Skeletal muscle cell (primary cell): Measurements from ENCODE around the gene MRPL21.

DNA sequence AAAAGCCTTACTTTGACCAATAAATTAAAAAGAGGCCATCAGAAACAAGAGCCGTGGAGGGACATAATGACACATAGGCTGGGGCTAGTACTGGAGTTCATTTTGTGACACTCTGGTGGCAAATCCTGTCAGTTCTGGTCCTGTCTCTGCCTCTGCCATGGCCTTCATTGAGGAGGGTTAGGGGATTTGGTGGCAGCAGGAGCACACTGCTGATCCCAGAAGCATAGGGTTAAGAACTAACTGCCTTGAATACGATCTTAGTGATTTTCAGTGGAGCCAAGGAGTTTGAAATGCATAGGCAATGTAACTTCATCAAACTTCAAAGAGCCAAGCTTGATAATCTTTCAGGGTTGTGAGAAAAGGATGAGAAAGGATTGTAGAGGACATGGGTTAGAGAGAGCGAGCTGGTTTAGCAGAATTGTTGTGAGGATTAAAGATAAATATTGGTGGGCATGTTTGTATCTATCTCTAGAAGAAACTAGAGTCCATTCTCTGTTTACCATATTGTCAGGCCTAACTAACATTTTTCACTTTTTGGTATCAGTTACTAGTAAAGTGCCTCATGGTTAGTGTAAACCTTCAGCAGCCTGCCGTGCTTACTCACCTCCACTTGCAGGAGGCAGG, 20.7 kb downstream of the PPP6R3 start:
- RRBS, result no CpG with 5 or more reads among the region's 4 CpGs

DNA sequence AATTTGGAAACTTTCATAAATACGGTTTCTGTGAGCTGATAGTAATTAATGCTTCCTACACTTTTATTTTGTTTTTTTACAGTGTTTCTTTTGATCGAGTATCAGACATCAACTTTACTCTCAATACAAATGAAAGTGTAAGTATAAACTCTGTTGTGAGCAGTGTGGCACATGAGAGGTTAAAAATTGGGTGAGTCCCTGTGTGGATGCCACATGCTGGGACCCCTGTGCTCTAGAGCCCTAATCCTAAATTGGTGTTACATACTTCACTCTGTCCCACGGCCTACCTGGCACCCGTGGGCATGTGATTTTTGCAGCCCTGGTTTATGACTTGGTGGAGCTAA, 93.8 kb upstream of the GAL start:
- RRBS, result no CpG with 5 or more reads among the region's 4 CpGs

GRCh38 chr11:68595810-68596422, 88.4 kb upstream of the GAL start:
- RRBS, result no CpG with 5 or more reads among the region's 9 CpGs

GRCh38 chr11:68773448-68774258, 22.3 kb upstream of the TESMIN start:
- RRBS, result no CpG with 5 or more reads among the region's 27 CpGs

- RRBS, result 95% methylated on average over 3 of the region's 26 CpGs
Observed at GRCh38 chr11:68812320-68812939, 29.3 kb downstream of the CPT1A start.

- RRBS, result 12% methylated on average over 4 of the region's 65 CpGs
Observed at GRCh38 chr11:68838926-68839927, 2.5 kb downstream of the CPT1A start.

DNA sequence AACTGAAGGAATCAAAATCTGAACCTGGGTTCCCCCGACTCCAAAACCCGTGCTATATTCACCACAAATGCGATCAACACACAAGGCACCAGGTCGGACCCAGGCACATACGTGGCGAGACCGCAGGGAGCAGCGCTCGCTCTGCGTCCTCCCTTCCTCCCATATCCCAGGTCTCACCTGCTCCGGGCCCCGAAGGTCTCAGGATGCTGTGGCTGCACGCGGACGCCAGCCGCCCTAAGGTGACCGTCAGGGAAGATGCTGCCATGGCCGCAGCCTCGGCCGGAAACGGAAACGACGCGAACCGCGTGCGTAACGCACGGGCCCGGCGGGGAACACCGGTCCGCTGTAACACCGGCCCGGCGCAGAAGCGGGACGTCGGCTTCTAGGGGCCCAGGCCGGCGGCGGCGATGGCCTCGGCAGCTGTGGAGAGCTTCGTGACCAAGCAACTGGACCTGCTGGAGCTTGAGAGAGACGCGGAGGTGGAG, at the start of gene MRPL21:
Gene MRPL21, minus strand, starts transcription at position 287 of the 485 bp plus-strand sequence.
- RRBS, result 1% methylated on average over 14 of the region's 47 CpGs

DNA sequence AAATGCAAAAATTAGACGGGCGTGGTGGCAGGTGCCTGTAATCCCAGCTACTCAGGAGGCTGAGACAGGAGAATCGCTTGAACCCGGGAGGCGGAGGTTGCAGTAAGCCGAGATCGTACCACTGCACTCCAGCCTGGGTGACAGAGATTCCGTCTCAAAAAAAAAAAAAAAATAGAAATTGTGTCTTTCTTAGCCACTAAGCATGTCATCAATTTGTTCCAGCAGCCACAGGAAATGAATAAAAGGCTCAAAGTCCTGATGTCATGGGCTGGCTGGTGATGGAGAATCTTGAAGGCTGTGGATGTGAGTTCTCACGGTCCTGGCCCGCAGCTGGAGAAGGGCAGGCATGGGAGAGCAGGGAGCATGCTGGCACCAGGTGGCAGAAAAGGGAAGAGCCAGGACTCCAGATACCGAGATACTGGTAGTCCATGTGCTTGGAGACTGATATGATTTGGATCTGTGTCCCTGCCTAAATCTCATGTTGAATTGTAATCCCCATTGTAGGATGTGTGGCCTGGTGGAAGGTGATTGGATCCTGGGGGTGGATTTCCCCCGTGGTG, 18.3 kb downstream of the MRGPRD start:
- RRBS, result no CpG with 5 or more reads among the region's 12 CpGs

GRCh38 chr11:69074451-69074755, 25.7 kb downstream of the TPCN2 start:
- RRBS, result no CpG with 5 or more reads among the region's 8 CpGs

DNA sequence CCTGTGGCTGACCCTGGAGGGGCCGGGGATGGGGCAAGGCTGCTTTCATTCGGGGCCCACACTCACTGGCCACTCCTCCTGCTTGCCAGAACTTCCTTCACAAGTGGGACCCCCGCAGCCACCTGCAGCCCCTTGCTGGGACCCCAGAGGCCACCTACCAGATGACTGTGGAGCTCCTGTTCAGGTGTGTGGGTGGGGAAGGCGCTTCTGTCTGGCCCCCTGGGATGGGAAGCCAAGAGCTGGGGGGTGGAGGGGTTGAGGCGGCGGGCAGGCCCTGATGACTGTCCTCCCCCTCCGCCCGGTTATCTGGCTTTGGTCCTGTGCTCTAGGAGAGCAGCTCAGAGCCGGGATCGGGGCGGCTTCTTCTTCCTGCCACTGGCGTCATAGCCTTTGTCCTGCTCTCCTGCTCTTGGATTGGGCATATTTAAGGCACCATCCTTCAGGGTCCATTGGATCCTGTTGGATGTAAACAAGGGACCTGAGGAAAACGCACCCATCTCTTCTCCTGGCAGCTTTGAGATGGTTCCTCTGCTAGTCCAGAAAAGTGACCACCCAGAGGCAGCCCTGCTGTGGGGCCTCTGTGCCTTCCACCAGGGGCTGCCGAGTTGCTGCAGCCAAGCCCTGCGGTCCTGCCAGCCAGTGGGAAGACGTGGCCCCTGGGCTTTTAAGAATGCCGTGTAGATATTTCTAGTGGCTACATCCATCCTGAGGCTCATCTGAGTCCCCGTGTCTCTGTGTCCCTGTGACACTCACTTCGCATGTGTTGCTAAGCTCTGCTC, 38.5 kb downstream of the TPCN2 start:
- RRBS, result 80% methylated on average over 1 of the region's 19 CpGs

DNA sequence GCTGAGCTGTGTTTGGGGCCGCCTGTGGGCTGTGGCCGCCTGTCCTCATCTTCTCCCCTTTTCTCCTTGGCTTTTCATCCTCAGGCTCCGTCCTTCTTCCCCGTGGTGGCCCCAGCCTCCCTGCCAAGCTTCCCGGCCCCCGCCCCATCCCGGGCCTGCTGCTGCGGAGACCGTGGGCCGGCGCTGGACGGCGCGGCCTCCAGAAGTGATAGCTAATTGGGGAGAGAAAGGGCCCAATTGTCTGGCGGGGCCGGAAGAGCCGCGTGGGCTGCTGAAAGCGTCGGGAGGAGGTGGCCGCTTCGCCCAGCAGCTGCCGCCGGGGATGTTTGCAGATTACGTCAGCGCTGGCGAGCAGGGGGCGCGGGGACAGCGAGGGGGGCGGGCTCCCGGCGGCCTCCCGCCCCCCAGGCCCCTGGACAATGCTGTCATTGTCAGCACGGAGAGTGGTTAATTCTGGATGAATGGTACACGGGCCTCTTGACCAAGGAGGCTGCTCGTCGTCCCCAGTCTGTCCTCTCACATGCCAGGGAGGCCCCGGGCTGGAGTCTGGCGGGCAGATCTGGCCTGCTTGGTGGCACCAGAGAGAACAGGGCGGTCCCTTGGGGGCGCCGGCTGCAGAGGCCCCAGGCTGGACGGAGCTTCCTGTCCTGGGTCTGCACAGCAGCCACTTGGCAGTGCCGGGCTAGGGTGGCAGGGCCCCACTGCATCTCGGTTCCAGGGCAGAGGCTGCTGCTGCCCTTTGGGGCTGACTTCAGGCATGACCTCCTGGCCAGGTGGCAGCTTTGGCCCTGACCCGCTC, 1.6 kb downstream of the SMIM38 start:
- RRBS, result 11% methylated on average over 30 of the region's 47 CpGs

DNA sequence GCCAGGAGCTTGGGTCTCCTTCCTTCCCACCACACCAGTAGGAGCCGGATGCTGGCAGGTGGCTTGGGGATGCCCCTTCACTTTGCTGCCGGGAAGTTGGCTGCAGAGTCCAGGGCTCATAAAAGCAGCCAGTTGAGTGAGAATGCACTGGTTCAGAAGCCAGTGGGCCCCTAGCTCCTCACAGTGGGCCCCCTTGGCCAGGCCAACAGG, 12.3 kb downstream of the MYEOV start:
- RRBS, result 60% methylated on average over 1 of the region's 2 CpGs

DNA sequence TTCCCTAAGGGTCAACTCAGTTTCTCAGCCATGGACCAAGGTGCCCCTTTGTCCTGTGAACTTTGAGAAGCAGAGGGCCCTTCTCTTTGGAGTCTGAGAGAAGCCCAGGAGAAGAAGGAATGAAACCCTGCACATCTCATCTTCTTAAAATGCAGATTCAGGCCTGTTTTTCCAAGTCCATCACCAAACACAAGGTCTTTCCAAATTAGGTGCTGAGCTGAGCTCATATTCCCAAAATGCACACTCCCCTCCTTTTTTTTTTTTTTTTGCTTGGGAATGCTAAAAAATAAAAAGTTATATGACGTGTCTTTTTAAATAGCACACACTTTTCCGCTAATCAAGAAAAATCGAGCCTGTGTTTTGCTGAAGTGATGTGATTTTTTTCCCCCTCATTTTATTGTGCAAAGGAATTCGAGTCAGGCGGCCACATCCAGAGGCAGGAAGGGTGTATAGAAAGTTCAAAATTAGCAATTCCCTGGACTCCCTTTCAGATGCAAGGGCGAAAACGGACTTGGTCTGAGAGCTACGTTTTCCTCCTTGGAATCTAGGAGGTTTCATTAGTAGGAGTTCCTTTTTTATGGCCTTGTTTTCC, 122.7 kb downstream of the MYEOV start:
- RRBS, result no CpG with 5 or more reads among the region's 8 CpGs

- RRBS, result no CpG with 5 or more reads among the region's 4 CpGs
Observed at GRCh38 chr11:69427336-69427555, 133.3 kb downstream of the MYEOV start.

DNA sequence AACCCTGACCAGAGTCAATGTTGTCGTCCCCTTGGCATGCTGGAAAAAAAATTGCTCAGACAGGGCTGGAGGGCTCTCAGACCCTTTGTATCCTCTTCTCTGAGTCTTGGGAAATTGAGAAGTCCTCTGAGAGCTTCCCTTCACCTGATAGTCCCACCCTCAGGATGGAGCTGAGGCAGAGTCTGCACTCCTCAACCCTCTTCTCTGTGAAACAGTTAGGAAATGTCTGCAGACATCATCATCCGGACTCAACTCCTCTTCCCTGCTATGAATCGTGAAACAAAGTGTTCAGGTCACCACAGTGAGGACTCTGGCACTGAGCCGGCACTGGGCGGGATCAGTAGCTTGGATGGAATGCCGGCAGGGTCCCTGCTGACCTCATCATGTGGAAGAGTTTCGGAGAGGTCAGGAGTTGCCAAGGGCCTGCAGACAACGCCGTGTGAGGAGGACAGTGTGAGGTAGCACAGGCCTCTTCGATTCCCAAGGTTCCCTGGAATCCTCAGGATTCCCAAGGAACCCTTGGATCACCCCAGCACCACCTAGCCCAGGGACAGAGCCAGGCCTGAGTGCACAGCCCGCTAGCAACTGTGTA, 160.4 kb upstream of the CCND1 start:
- RRBS, result 27% methylated on average over 5 of the region's 11 CpGs

DNA sequence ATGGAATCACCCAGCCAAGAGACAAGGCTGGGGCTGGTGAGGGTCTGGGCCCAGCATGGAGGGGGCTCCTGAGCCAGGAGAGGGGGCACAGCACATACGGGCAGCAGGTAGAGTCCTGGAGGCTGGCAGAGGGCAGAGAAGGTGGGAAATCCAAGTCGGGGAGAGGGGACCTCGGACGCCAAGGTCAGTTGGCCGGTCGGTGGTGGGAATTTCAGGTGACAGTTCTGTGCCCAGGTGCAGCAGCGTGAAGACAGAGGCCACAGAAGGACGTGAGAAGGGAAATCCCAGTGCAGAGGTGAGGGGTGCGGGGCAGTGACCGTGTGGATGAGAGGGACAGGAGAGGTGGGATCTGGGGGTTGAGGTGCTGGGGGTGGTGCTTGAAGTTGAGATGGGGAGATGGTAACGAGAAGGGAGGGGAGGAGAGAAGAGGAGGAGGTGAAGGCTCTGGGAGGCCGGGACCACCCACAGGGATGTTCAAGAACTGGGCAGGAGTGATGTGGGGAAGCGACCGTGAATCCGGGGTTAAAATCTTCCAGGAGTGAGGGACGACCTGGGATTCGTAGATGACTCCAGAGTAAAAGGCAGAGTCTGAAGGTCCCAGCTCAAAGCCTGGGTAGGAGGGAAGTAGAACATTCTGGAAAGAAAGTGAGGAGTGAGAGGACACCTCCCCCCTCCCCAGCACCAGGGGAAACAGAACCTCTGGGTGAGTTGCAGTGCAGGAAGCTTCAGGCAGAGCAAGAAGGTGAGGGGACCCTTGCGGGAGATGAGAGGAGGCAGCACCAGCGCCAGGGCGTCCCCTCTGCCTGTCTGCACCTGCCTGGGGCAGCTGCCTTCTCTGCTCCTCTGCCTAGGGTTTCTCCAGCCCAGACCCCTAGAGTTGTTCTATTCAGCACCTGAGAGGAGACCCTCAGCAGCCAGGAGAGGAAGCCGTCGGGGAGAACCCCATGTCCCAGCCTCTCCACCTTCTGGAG, 110.0 kb upstream of the CCND1 start:
- RRBS, result 62% methylated on average over 4 of the region's 22 CpGs

GRCh38 chr11:69636087-69636993, 4.6 kb upstream of the CCND1 start:
- RRBS, result under 1% methylated on average over 30 of the region's 67 CpGs

GRCh38 chr11:69701854-69702796, 1.7 kb downstream of the FGF19 start:
- RRBS, result 3% methylated on average over 9 of the region's 50 CpGs

DNA sequence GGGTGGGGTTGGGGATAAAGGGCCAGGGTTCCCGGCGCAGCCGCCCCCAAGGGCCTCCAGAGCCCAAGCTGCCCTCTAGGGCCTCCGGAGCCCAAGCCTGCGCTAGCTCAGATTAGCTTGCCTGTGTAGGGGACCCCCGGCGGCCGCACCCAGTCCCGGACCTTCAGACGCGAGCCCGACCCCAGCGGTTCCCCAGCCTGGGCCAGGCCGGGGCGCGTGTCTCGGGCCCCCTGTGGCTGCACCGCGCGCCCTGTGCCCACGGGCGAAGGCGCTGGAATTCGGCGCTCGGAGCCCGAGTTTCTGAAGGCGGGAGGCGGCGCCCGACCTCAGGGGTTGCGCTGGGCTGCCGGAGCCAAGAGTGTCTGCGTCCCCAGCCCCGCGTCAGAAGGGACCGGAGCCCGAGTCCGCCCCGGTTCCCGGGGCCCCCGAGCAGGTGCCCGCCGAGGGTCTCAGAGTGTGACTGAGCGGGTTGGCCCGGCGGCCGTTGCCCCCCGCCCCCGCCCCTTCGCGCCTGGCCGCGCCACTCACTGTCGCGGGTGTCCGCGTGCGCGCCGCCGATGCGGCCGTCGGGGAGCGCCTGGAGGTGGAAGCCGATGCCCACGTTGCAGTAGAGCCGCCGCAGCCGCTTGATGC, 808 bp downstream of the FGF4 start:
- RRBS, result 3% methylated on average over 23 of the region's 71 CpGs

DNA sequence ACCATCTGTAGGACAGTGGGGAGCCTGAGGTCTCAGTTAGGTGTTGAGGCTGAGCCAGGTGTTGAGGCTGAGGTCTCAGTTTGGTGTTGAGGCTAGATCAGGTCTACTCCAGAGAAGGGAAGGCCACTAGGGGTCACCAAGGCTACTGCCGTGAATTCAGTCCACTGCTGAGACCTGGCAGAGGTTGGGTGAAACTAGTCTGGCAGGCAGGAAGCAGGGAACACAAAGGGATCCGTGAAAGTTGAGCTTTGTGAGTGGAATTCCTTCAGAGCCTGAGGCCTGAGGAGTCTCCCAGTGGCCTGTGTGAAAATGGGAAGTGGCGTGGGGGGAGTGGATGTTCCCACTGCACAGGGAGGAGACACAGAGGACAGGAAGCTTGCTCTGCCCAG, 123.9 kb upstream of the FGF3 start:
- RRBS, result no CpG with 5 or more reads among the region's 3 CpGs